K562 (cell line): ENCODE measurements around a stretch of chr17.

DNA sequence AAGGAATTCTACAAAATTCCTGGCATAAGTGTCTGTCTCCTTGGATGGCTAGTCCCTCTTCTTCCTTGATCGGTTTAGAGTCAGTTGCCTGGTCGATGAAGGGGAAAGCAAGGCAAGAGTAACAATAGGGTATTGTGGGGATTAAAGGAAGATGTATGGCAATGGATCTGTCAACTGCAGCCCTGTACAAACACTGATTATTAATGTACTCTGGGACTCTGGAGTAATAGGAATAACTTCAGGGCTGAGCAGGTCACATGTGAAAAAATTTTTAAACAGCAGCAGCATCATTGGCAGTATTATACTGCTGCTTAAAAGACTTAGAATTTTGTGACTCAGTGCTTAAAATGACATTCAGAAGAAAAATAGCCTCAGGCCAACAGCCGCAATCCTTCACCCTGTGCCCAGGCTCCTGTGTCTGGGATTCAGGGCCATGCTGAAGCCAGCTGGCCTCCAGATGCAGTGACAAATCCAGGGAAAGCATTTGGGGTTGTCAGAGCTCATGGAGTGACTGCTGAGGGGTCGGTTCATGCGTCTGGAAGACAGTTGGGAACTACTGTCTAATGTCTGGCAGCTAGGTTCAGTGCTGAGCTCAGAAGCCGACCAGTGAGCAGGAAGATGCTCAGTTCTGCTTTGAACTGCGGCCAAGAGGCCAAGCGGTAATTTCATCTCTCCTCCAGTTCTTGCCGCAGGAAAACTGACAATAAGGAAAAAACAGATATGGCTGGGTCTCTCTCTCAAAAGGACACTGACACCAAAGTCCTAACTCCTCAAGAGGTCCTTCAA is 22.2 kb downstream of the TEX2 start:
- RAMPAGE, long total RNA: no peak
- RRBS: no CpG with 5 or more reads among the region's 9 CpGs
PRO-cap:
- standard: no peak
- CoPRO, capped RNA only, 2 experiments: no peak in any of the 2 experiments
- CoPRO, capped and uncapped RNA, 2 experiments: no peak in any of the 2 experiments
- CoPRO, uncapped RNA only, 2 experiments: no peak in any of the 2 experiments
CAGE:
- cytosol, long polyA plus RNA: no peak
- long polyA plus RNA: no peak
- nucleolus, long total RNA: no peak
- nucleus, long polyA plus RNA: no peak

DNA sequence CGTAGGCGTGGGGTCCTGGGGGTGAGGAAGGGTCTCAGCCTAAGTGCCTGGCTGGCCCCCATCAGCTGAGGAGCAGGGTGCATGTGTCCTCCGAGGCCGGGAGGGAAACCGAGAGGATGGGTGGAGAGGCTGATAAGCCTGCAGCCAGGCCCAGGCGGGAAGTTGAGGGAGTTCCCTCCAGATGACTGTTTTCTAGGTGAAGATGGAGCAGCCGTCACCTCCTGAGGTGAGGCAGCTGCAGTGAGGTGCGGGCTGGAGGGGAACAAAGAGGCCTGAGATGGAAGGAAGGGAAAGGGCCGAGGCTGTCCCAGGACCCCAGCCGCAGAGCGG is 3.1 kb downstream of the PECAM1 start:
- RAMPAGE, long total RNA: no peak
- RRBS: no CpG with 5 or more reads among the region's 11 CpGs
PRO-cap:
- standard: no peak
- CoPRO, capped RNA only, 2 experiments: no peak in any of the 2 experiments
- CoPRO, capped and uncapped RNA, 2 experiments: no peak in any of the 2 experiments
- CoPRO, uncapped RNA only, 2 experiments: no peak in any of the 2 experiments
CAGE:
- cytosol, long polyA plus RNA: no peak
- long polyA plus RNA: no peak
- nucleolus, long total RNA: no peak
- nucleus, long polyA plus RNA: no peak

DNA sequence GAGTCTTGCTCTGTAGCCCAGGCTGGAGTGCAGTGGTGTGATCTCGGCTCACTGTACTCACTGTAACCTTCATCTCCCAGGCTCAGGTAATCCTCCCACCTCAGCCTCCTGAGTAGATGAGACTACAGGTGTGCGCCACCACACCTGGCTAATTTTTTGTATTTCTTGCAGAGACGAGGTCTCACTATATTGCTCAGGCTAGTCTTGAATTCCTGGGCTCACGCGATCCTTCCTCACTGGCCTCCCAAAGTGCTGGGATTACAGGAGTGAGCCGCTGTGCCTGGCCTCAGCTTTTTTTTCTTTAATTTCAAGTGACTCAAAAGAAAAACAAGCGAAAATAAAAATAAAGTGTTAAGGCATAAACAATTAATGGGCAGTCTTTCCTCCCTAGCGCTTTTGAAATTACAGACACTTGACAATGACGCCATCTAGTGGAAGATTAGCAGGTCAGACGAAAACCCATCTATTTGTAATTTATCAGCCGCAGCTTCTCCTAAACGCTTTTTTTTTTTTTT is 27.9 kb upstream of the PECAM1 start:
- RAMPAGE, long total RNA: no peak
- RRBS: no CpG with 5 or more reads among the region's 12 CpGs
PRO-cap:
- standard: no peak
- CoPRO, capped RNA only, 2 experiments: no peak in any of the 2 experiments
- CoPRO, capped and uncapped RNA, 2 experiments: no peak in any of the 2 experiments
- CoPRO, uncapped RNA only, 2 experiments: no peak in any of the 2 experiments
CAGE:
- cytosol, long polyA plus RNA: no peak
- long polyA plus RNA: no peak
- nucleolus, long total RNA: no peak
- nucleus, long polyA plus RNA: no peak

DNA sequence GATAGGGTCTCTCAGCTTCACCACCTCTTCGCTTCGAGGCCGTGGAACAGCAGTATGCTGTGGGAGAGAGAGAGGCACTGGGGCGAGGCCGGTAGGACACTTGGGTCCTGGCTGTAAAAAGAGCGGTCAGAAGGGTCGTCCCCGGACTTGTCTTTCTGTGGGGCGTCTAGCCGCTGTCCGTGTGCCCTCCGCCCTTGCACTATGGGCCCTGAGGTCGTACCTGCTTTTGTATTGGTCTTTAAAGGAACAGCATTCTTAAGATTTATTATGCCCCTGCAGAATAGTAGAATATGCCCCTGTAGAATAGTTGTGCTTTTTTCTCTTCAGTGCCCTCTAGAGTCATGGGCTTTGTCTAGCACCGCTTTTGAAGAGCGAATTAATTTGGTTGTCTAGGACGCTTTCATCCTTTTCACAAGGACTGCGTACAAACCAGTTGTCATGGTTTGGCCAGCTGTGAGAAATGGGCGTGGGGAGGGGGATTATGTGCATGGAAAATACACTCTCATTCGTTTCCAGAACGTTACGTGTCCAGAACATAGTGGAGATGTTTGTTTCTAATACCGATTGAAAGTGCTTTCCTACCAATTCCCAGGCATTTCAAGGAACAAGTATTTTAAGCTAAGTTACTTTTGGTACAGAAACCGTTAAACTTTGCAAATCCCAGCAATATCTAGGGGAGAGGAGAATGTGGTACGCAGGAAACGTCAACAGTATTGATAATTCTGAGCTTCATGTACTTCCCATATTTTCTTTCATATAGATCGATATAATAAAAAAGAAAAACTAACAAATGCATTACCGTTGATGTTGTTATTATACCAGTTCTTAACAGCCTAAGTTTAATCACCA is 705 bp downstream of the CEP95 start:
- RAMPAGE, long total RNA: no peak
- RRBS: no CpG with 5 or more reads among the region's 27 CpGs
PRO-cap:
- standard: no peak
- CoPRO, capped RNA only, 2 experiments: no peak in any of the 2 experiments
- CoPRO, capped and uncapped RNA, 2 experiments: no peak in any of the 2 experiments
- CoPRO, uncapped RNA only, 2 experiments: no peak in any of the 2 experiments
CAGE:
- cytosol, long polyA plus RNA: no peak
- long polyA plus RNA: no peak
- nucleolus, long total RNA: no peak
- nucleus, long polyA plus RNA: no peak

DNA sequence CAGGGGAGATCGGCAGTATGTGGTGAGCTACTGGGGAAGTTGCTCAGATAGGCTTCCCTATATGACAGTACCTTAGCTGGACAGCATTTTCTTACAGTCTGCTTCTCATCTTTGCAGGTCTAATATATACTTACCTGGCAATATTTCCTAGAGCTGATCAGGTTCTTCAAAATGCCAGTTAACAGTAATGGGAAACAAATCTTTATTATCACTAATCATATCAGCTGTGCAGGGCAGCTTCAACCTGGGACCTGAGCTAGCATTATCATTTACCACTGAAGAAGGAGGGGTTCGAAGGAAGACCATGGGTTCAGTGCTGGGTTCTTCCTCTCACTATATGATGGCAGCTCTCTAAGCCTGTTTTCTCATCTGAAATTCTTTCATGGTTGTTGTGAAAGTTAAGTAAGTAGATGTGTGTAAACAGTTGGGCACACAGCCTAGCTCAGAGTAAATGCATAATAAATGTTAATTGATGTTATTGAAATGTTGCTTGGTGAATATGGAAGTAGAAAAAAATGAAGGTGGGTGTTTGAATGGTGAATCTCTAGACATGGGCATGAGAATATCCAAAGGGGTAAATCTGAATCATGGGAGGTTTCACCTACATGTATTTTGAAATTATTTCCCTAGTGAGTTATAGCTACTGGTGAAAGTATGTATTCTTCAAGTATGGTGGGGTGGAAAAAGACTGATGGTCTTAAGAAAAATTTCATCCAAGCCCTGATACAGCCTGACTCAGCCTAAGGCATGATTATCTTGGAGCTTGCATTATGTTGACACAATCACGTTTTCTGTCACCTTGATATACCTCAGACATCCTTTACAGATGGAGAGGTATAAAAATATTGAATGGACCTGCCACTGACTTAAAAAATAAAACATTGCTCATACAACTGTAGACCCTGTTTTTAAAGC is 9.1 kb downstream of the CEP95 start:
- RAMPAGE, long total RNA: no peak
- RRBS: no CpG with 5 or more reads among the region's 3 CpGs
PRO-cap:
- standard: no peak
- CoPRO, capped RNA only, 2 experiments: no peak in any of the 2 experiments
- CoPRO, capped and uncapped RNA, 2 experiments: no peak in any of the 2 experiments
- CoPRO, uncapped RNA only, 2 experiments: peak in 2 of 2 experiments; most common plus-strand start position 30 of the sequence (in 1)
CAGE:
- cytosol, long polyA plus RNA: no peak
- long polyA plus RNA: no peak
- nucleolus, long total RNA: no peak
- nucleus, long polyA plus RNA: no peak

DNA sequence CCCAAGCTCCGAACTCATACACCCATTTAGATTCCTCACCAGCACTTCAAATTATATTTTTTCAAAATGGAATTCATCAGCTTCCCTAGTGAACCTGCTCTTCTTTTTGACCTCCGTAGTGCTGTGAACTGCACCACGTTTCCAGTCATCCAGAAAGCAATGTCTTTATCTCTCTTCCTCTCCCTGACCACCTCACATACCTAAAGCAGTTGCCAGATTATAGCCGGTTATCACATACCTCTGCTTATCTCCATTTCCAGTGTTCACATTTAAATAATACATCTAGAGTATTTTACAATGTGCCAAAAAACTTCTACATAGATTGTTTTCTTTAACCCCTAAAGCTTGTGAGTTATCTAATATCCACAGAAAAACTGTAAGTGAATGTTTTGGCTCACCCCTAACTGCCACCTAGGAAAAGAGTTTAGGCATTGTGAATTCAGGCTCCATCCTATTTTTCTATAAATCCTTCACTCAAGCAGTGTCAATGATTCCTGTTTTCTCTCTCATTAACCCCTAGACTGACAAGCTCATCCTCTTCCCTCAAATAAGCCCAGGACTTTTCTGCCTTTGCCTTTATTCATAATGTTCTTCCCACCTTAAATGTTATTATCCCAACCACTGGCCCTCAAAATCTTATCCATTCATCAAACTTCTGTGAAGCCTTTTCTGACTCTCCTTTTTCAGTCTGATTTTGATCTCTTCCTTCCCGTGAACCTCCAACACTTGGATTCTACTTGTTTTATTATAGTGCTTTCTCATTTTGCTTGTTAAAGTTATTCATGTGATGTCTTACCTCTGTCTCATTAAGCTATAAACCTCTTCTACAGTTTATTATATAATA is 41.9 kb downstream of the SMURF2 start:
- RAMPAGE, long total RNA: no peak
- RRBS: no CpG with 5 or more reads among the region's 5 CpGs
PRO-cap:
- standard: unidirectional peak, minus-strand start at position 161 of the sequence
- CoPRO, capped RNA only, 2 experiments: no peak in any of the 2 experiments
- CoPRO, capped and uncapped RNA, 2 experiments: no peak in any of the 2 experiments
- CoPRO, uncapped RNA only, 2 experiments: no peak in any of the 2 experiments
CAGE:
- cytosol, long polyA plus RNA: no peak
- long polyA plus RNA: no peak
- nucleolus, long total RNA: no peak
- nucleus, long polyA plus RNA: no peak

DNA sequence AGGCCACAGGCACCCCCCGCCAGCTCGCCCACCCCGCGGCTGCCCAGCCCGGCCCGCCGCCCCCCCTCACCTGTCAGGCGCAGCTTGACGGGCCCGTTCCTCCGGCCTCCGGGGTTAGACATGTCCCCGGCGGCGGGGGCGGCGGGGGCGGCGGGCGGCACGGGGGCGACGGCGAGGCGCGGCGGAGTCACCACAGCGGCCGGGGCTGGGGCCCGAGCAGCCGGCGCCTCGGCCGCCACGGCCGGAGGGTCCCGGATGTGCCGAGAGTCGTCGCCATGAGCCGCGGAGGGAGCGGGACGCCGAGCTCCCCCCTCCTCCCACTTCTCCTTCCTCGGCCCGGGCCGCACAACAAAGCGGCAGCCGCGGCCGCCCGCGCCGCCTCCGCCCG is 354 bp downstream of the SMURF2 start:
- RAMPAGE, long total RNA: no peak
- RRBS: 3% methylated on average over 6 of the region's 57 CpGs
PRO-cap:
- standard: no peak
- CoPRO, capped RNA only, 2 experiments: peak in 1 of 2 experiments; most common plus-strand start position 328 of the sequence (in 1); most common minus-strand start position 250 of the sequence (in 1)
- CoPRO, capped and uncapped RNA, 2 experiments: no peak in any of the 2 experiments
- CoPRO, uncapped RNA only, 2 experiments: no peak in any of the 2 experiments
CAGE:
- cytosol, long polyA plus RNA: no peak
- long polyA plus RNA: no peak
- nucleolus, long total RNA: no peak
- nucleus, long polyA plus RNA: no peak

DNA sequence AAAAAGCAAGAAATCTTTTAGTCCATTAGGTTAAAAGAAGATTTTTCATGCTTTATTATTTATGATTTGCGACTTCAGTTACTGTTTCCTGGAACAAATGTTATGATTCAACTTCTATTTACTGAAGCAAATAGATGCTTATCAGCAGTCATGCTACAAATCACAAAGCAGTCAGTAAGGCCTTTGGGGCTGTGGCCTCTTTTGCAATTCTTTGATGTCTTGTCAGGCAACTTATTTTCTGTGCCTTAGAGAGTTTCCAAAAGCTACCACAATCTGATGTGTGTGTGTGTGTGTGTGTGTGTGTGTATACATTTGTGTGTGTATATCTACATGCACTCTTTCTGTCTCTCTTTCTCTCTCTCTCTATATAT is 65.9 kb upstream of the LRRC37A3 start:
- RAMPAGE, long total RNA: no peak
- RRBS: no CpG with 5 or more reads among the region's 1 CpG
PRO-cap:
- standard: no peak
- CoPRO, capped RNA only, 2 experiments: no peak in any of the 2 experiments
- CoPRO, capped and uncapped RNA, 2 experiments: no peak in any of the 2 experiments
- CoPRO, uncapped RNA only, 2 experiments: no peak in any of the 2 experiments
CAGE:
- cytosol, long polyA plus RNA: no peak
- long polyA plus RNA: no peak
- nucleolus, long total RNA: no peak
- nucleus, long polyA plus RNA: no peak

GRCh38 chr17:64988397-64989112 is 68.0 kb downstream of the GNA13 start:
- RAMPAGE, long total RNA: no peak
- RRBS: no CpG with 5 or more reads among the region's 15 CpGs
PRO-cap:
- standard: no peak
- CoPRO, capped RNA only, 2 experiments: no peak in any of the 2 experiments
- CoPRO, capped and uncapped RNA, 2 experiments: no peak in any of the 2 experiments
- CoPRO, uncapped RNA only, 2 experiments: no peak in any of the 2 experiments
CAGE:
- cytosol, long polyA plus RNA: no peak
- long polyA plus RNA: no peak
- nucleolus, long total RNA: no peak
- nucleus, long polyA plus RNA: no peak

DNA sequence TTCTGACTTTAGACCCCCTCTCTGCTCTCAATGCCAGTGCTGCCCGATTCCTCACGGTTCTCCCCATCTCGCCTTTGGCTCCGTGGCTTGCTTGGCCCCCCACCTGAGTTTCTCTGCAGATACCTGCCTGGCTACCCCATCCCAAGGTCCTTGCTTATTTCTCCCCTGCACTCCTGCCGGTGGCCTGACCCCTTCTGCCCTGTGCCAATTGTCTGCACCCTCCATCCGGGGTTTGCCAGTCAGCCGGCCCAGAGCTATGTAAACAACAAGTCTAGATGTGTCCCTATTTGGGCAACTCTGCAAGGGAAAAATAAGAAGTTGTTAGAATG is 46.4 kb downstream of the RGS9 start:
- RAMPAGE, long total RNA: no peak
- RRBS: 47% methylated on average over 3 of the region's 7 CpGs
PRO-cap:
- standard: no peak
- CoPRO, capped RNA only, 2 experiments: no peak in any of the 2 experiments
- CoPRO, capped and uncapped RNA, 2 experiments: no peak in any of the 2 experiments
- CoPRO, uncapped RNA only, 2 experiments: no peak in any of the 2 experiments
CAGE:
- cytosol, long polyA plus RNA: no peak
- long polyA plus RNA: no peak
- nucleolus, long total RNA: no peak
- nucleus, long polyA plus RNA: no peak

DNA sequence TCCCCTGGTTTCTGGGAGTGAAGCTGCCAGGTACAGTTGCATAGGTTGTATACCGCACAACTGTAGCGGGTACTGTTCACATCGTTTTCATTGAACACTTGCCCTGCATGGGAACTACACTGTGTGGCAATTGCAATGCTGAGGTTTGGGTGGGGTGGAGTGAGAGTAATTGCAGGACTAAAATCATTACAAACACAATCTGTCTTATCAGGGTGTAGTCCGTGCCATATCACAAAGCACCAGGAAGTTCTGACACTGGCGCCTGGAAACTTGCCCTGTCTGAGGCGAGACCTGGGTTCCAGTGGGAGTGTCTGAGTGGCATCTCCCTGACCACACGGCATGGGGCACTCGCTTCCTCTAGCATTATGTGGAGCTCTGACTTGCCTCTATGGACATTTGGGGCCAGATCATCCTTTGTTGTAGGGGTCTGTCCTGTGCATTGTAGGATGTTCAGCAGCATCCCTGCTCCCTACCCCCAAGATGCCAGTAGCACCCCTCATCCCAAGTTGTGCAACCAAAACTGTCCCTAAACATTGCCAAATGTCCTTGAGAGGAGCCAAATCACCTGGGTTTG is 153.5 kb downstream of the RGS9 start:
- RAMPAGE, long total RNA: no peak
- RRBS: no CpG with 5 or more reads among the region's 8 CpGs
PRO-cap:
- standard: no peak
- CoPRO, capped RNA only, 2 experiments: no peak in any of the 2 experiments
- CoPRO, capped and uncapped RNA, 2 experiments: no peak in any of the 2 experiments
- CoPRO, uncapped RNA only, 2 experiments: no peak in any of the 2 experiments
CAGE:
- cytosol, long polyA plus RNA: no peak
- long polyA plus RNA: no peak
- nucleolus, long total RNA: no peak
- nucleus, long polyA plus RNA: no peak

DNA sequence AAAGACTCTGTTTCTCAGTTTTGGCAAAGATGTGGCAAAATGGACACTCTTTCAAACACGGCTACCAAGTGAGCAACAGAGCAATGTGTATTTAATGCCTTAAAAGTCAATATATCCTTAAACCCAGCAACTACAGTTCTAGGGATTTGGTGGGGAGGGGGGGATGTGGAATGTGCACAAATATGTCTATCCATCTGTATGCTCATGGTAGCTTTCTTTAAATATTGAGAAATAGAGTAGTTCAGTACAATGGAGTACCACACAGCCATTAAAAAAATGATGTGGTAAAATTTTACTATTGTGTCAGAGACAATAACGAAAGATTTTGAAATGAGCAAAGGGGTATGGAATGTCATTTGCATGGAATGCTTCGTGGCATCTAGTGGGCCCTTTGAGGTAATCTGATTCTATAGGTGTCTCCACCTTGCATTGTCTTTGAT is 108.1 kb downstream of the AXIN2 start:
- RAMPAGE, long total RNA: no peak
- RRBS: no CpG with 5 or more reads among the region's 3 CpGs
PRO-cap:
- standard: no peak
- CoPRO, capped RNA only, 2 experiments: no peak in any of the 2 experiments
- CoPRO, capped and uncapped RNA, 2 experiments: no peak in any of the 2 experiments
- CoPRO, uncapped RNA only, 2 experiments: no peak in any of the 2 experiments
CAGE:
- cytosol, long polyA plus RNA: no peak
- long polyA plus RNA: no peak
- nucleolus, long total RNA: no peak
- nucleus, long polyA plus RNA: no peak

GRCh38 chr17:65472634-65473184 is 88.7 kb downstream of the AXIN2 start:
- RAMPAGE, long total RNA: no peak
- RRBS: no CpG with 5 or more reads among the region's 5 CpGs
PRO-cap:
- standard: no peak
- CoPRO, capped RNA only, 2 experiments: no peak in any of the 2 experiments
- CoPRO, capped and uncapped RNA, 2 experiments: no peak in any of the 2 experiments
- CoPRO, uncapped RNA only, 2 experiments: no peak in any of the 2 experiments
CAGE:
- cytosol, long polyA plus RNA: no peak
- long polyA plus RNA: no peak
- nucleolus, long total RNA: no peak
- nucleus, long polyA plus RNA: no peak

- RAMPAGE, long total RNA: no peak
- RRBS: no CpG with 5 or more reads among the region's 12 CpGs
PRO-cap:
- standard: no peak
- CoPRO, capped RNA only, 2 experiments: no peak in any of the 2 experiments
- CoPRO, capped and uncapped RNA, 2 experiments: no peak in any of the 2 experiments
- CoPRO, uncapped RNA only, 2 experiments: no peak in any of the 2 experiments
CAGE:
- cytosol, long polyA plus RNA: no peak
- long polyA plus RNA: no peak
- nucleolus, long total RNA: no peak
- nucleus, long polyA plus RNA: no peak
These were observed 5.6 kb downstream of the AXIN2 start for GRCh38 chr17:65555660-65556365.

DNA sequence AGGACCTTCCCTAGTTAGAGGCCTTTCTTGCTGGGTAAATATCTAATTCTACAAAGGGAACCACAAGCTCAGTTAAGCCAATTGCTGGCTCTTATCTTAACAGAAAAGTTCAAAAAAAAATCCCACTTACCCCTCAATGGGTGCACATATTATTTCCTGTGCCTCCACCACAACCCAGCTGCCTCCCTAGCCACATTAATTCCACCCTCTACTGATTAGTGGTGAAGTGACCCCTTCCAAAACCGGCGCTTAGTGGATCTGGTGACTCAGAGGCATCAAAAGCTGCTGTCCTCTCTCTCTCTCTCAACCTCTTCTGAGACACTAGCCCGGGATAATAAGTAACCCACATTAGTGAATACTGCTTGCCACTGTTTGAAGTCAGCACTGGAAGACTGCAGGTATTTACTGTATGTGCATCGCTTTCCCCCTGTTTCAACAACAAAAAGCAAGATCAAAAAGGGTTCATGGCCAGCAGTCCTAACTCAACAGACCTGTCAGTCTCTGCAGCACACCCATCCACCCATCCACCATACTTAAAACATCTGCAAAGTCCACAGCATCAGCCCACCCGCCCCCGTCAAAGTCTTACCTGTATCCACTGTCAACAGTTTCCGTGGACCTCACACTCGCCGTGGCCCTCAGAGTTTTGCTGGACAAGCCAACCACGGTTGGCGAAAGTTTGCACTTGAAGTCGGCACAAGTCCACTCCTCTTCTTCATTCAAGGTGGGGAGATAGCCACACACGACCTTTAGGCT is 4.1 kb downstream of the AXIN2 start:
- RAMPAGE, long total RNA: no peak
- RRBS: 36% methylated on average over 3 of the region's 13 CpGs
PRO-cap:
- standard: no peak
- CoPRO, capped RNA only, 2 experiments: no peak in any of the 2 experiments
- CoPRO, capped and uncapped RNA, 2 experiments: no peak in any of the 2 experiments
- CoPRO, uncapped RNA only, 2 experiments: no peak in any of the 2 experiments
CAGE:
- cytosol, long polyA plus RNA: no peak
- long polyA plus RNA: no peak
- nucleolus, long total RNA: no peak
- nucleus, long polyA plus RNA: no peak

GRCh38 chr17:65696681-65697168 is 135.3 kb upstream of the AXIN2 start:
- RAMPAGE, long total RNA: no peak
- RRBS: no CpG with 5 or more reads among the region's 6 CpGs
PRO-cap:
- standard: no peak
- CoPRO, capped RNA only, 2 experiments: no peak in any of the 2 experiments
- CoPRO, capped and uncapped RNA, 2 experiments: no peak in any of the 2 experiments
- CoPRO, uncapped RNA only, 2 experiments: no peak in any of the 2 experiments
CAGE:
- cytosol, long polyA plus RNA: no peak
- long polyA plus RNA: no peak
- nucleolus, long total RNA: no peak
- nucleus, long polyA plus RNA: no peak

GRCh38 chr17:66309587-66310095 is 7.2 kb downstream of the PRKCA start:
- RAMPAGE, long total RNA: no peak
- RRBS: no CpG with 5 or more reads among the region's 5 CpGs
PRO-cap:
- standard: no peak
- CoPRO, capped RNA only, 2 experiments: no peak in any of the 2 experiments
- CoPRO, capped and uncapped RNA, 2 experiments: no peak in any of the 2 experiments
- CoPRO, uncapped RNA only, 2 experiments: no peak in any of the 2 experiments
CAGE:
- cytosol, long polyA plus RNA: no peak
- long polyA plus RNA: no peak
- nucleolus, long total RNA: no peak
- nucleus, long polyA plus RNA: no peak

DNA sequence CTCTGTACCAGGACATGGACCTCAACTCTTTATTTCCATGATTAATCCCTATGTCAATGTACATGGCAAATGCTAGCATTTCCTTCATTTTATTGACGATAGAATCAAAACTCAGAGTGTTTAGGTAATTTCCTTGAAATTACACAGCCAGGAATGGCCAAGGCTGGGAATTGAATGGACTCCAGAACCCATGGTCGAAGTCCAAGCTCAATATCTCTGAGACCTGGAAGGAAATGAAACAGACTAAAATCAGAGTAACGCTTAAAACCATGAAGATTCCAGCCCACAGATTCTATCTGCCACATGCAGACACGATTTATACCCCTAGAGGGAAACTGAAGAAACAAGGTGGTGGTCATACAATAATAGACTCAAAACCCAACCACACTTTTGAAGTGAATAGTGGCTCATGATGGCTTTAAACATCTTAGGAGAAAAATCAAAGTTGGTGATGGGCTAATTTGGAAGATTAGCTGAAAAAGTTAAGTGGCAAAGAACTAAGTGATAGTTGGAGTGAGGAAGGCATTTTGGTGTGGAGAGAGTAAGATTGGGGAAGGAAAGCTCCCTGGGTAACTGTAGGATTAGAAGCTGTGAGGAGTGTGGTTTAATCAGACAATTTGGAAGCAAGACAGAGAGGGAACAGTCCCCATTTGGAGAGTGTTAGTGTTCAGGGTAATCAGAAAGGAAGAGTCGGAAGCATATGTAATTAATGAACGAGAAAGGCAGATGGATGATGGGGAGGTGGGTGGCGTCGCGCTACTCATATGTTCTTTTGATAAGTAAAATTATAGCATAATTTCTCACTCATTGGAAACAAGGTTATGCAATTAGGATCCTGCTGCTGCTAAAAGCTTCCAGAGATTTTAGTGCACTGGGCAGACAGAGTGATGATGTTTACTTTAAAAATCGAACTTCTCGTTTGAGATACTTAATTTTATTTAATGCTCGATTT is 95.9 kb downstream of the PRKCA start:
- RAMPAGE, long total RNA: no peak
- RRBS: no CpG with 5 or more reads among the region's 12 CpGs
PRO-cap:
- standard: no peak
- CoPRO, capped RNA only, 2 experiments: no peak in any of the 2 experiments
- CoPRO, capped and uncapped RNA, 2 experiments: no peak in any of the 2 experiments
- CoPRO, uncapped RNA only, 2 experiments: no peak in any of the 2 experiments
CAGE:
- cytosol, long polyA plus RNA: no peak
- long polyA plus RNA: no peak
- nucleolus, long total RNA: no peak
- nucleus, long polyA plus RNA: no peak